ENCODE data around the genes PTPRJ, OR4A47, OR5L1, OR5D18 and OR5J2.

DNA sequence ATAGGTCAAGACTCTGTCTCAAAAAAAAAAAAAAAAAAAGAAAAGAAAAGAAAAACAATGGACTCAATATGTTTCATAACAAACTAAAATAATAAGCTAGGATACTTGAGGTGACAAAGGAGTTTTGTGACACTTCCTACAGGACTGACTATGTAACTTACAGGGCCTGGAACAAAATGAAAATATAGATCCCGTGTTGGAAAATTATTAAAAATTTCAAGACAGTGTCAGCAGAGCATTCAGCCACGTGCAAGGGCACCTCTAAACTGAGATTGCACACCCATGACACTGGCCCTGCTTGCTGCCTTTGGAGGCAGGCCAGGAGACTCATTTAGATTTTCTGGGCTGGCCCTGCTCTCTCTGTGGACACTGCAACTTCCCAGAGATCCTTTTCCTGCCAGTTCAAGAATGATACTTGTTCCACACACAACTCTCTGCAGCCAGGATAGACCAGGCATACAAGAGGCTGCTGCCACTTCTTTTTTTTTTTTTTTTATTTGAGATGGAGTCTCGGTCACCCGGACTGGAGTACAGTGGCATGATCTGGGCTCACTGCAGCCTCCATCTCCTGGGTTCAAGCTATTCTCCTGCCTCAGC lies 56.7 kb upstream of the PTPRJ start:
- RRBS, result no CpG with 5 or more reads among the region's 4 CpGs

DNA sequence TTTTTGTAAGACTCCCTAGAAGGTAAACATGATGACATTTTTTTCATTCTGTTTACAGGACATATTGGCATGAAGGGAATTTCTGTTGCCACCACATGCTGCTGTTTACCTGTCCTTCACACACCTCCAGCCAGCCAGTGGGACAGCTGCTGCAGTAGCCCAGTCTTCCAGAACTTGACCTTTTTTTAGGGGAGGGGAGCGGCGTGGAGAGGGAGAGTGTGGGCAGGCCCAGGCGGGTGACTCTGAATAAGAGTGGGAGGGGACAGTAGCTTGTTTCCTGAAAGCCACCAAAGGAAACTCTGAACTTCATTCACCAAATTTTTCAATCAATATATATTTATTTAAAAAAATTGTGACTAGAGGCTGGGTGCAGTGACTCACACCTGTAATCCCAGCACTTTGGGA lies 55.9 kb upstream of the PTPRJ start:
- RRBS, result no CpG with 5 or more reads among the region's 3 CpGs

- RRBS, result 1% methylated on average over 71 of the region's 130 CpGs
Measured at GRCh38 chr11:47980073-47981033, at the start of gene PTPRJ. Gene PTPRJ, plus strand, starts transcription at chr11:47980559.

GRCh38 chr11:47987343-47988396 lies 7.3 kb downstream of the PTPRJ start:
- RRBS, result no CpG with 5 or more reads among the region's 11 CpGs

DNA sequence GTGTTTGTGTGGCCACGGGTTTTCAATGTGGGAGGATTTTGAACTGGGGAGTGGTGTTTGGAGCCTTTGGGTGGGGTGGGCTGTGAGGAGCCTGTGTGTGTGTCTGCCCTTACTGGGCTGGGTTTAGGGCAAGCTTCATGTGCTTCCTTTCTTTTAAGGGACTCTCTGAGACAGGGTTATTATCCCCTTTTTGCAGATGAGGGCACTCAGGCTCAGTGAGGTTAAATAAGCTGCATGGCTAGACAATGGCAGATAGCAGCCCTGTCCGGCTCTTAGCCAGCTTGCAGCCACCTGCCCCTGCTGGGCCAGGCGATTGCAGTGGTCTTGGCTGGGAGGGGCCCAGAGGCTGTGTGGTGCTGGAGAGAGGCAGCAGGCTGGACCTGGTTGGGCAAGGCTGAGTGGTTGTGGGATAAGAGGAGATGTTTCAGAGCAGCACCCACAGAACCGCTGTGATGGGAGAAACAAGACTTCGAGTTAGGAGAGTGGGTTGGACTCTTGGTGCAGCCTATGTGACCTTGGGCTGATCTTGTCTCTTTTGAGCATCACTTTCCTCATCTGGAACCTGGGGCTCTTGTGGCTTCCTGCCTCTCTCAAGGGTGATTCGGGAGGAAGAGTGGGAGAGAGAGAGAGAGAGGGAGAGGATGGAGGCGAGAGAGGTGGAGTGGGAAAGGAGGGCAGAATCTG lies 25.5 kb downstream of the PTPRJ start:
- RRBS, result no CpG with 5 or more reads among the region's 7 CpGs

DNA sequence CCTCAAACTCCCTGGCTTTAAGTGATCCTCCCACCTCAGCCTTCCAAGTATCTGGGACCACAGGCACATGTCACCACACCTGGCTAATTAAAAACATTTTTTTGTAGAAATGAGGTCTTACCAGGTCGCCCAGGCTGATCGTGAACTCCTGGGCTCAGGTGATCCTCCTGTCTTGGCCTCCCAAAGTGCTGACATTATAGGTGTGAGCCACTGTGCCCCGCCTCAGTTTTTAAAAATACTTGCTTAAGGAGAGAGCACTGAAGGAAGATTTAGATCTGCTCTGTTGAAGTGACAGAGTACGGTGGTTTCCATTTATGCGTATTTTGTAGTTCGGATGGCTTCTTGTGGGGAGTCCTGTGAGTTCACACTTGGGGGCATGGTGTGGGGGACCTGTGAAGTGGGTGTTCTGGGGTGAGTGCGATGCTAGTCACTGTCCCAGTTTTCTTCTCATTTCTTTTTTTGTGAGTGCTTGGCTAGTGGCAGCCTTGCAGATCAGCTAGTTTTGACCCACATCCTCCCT lies 31.4 kb downstream of the PTPRJ start:
- RRBS, result no CpG with 5 or more reads among the region's 7 CpGs

DNA sequence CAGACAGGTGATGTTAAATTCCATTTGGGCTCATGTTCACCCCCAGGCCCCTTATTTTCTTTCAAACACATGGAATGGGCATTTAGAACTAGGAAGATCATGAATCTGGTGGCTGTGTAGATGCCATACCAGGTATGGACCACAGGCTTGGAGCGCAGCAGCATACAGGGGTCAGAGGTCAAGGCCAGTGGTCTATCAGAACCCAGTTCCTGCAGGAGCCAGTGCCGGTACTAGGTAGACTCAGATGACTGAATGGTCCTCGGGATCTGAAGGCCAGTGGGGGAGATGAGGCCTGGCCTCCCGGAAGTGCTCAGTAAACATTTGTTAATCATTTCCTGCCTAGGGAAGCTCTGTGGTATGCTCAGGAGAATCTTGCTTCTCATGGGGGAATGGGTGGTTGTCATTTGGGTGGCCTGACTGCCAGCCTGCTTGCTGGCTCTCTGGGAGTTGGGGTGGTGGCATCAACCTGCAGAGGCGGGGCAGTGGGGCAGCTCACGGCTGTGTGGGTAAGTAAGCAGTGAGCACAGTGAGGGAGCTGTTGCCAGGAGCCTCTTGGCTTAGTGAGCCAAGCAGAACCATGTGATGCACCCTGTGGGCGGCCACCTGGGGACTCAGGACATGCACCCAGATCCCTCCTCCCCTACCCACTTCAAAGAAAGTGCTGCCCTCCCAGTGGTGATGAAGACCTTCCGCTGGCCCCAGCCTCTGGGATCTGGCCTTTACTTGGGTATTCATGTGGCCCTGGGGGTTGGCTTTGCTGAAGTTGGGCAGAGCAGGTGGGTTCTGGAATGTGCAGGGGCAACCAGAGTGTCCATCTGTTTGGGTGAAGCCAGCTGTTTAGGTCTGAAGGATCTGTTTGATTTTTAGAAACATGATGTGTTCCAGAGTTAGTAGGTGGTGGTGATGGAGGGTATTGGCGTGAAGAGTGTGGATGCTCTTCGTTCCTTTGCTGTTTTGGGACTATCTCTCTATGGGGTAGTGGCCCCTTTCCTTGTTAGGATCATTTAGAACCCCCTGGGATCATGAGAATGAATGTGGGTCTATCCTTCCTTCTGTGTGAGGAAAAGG lies 33.2 kb downstream of the PTPRJ start:
- RRBS, result 10% methylated on average over 2 of the region's 10 CpGs

DNA sequence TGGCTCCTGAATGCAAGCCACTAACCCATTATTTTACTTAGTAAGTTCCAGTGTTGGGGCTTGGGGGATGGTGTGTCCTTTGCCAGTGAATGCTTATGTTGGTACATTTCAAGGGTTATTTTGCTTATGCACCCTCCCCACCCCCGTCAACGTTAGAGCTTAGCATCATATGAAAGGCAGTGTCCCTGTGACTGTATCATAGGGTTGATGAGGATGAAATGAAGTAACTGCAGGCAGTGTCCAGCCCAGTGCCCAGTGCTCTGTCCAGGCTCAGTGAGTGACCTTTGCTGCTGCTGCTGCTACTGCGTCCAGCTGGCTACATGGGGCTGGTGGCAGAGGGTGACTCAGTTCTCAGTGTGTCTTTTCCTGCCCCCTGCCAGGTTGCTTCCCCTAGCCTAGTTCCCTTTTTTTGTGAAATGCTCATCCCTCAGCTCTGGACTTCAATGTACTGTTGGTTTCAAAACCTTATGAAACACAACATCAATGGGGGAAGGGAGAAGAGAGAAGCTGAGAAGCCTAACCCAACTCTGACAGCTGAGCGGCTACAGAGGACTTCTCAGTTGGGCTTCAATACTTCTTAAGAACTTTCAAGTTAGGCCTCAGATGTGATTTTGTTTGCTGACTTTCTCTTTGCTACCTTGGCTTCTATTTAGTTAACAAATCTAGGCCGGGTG lies 51.6 kb downstream of the PTPRJ start:
- RRBS, result no CpG with 5 or more reads among the region's 5 CpGs

DNA sequence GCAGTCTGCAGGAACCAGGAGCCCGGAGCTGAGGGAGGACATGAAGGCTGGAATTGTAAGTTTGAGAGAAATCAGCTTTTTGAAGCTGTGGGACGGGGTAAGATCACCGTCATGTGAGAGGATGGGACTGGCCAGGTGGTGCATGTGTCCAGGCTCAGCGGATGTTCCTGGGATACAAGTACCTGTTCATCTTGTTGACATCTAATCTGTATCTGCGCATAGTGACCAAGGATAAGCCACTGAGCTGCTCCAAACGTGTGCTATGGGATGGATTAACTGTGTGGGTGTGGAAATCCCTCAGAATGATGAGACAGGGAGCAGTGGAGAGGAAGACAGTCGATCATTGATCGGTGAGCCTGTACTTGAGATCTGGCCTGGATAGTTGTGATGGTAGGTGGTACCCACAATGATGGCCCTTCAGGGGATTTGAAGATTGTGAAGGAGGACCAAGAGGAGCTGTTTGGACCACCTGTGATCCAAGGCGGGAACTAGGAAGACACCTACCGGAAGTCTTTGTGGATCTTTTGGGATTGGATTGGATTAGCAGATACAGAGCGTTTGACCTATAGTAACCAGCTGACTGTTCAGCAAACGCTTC lies 53.1 kb downstream of the PTPRJ start:
- RRBS, result no CpG with 5 or more reads among the region's 12 CpGs

DNA sequence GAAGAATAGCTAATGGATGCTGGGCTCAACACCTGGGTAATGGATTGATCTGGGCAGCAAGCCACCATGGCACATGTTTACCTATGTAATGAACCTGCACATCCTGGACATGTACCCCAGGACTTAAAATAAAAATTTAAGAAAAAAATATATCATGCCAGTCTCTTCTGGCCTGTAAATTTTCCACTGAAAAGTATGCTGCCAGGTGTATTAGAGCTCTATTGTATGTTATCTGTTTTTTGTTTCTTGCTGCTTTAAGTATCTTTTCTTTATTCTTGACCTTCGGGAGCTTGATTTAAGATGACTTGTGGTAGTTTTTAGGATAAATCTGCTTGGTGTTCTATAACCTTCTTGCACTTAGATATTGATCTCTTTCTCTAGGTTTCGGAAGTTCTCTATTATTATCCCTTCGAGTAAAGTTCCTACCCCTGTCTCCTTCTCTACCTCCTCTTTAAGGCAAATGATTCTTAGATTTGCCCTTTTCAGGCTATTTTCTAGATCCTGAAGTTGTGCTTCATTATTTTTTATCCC lies 8.0 kb downstream of the OR4S1 start:
- RRBS, result no CpG with 5 or more reads among the region's 3 CpGs

- RRBS, result no CpG with 5 or more reads among the region's 1 CpG
Measured at GRCh38 chr11:48488463-48489022, at the start of gene OR4A47. Gene OR4A47, plus strand, starts transcription at chr11:48488793.

GRCh38 chr11:49177952-49178309 lies 30.5 kb downstream of the FOLH1 start:
- RRBS, result no CpG with 5 or more reads among the region's 3 CpGs

DNA sequence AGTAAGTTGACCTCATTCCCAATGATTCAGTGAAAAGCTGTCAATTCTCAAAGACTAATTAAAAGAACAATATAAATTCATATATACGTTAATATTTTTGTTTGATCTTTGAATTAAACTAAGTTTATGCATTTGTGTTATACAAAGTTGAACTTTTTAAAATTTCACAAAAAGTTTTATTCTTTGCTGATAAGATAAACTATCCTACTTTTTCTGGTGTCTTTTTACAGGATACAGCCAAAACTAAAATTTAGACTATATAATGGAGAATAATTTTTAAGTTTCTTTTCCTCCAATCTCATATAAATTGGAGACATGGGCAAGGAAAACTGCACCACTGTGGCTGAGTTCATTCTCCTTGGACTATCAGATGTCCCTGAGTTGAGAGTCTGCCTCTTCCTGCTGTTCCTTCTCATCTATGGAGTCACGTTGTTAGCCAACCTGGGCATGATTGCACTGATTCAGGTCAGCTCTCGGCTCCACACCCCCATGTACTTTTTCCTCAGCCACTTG lies at the start of gene OR5L1:
TSS of gene OR5L1 (plus strand) at position 216 of the 513 bp plus-strand sequence.
- RRBS, result no CpG with 5 or more reads among the region's 3 CpGs

DNA sequence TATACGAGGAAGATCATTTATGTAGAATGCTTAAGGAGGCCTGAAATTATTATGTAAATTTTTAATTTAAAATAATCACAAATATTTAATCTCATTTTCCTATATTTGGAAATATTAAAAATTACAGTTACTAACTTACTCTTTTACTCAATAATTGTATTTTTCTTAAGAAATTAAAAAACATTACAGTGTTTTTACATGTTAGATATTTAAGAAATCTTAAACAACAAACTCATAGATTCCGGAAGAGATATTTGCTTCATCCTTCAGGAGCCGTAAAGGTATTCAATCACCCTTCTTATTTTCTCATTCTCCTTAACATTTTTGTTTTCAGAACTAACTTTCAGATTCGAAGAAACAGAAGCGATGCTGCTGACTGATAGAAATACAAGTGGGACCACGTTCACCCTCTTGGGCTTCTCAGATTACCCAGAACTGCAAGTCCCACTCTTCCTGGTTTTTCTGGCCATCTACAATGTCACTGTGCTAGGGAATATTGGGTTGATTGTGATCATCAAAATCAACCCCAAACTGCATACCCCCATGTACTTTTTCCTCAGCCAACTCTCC lies at the start of gene OR5D18:
TSS of gene OR5D18 (plus strand) at position 367 of the 570 bp plus-strand sequence.
- RRBS, result no CpG with 5 or more reads among the region's 6 CpGs

GRCh38 chr11:56176349-56176821 lies at the start of gene OR5J2:
Gene OR5J2, plus strand, starts transcription at chr11:56176618.
- RRBS, result no CpG with 5 or more reads among the region's 1 CpG

- RRBS, result no CpG with 5 or more reads among the region's 16 CpGs
Measured at GRCh38 chr11:57124340-57125592, 57.0 kb upstream of the LRRC55 start.

DNA sequence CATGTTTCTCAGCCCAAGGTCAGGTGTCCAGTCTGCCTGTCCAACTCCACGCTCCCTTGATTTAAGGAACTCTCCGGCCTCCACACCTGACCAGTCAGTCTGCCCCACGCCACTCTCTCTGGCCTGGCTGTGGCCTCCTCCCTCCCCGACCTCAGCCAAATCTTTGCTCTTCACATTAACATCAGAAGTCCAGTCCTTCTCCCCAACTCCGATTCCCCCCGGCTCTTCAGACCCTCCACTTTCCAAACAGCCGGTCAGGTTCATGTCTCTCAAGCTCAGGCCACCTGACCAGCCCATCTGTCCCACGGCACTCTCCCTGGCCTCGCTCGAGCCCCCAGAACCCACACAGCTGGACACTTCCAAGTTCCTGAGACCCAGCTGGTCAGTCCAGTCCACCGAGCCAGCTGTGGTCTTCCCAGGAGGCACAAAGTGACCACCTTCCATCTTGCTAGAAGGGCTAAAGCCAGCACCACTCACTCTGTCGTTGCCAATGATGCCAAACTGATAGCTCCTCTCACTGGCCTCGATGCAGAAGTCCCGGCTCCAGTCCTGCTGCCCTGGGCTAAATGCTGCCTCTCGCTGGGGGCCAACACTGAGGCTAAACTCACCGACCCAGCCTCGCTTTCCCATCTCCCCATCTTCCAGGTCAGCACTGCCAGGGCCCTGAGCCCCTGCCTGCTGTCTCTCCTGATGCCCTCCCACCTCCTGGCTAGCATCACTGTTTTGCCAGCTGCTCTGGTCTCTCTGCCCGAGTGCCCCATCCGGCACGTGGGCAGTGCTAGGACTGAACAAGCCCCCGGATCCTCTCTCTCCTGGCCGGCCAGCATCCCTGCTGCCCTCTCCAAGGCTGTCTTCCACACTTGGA lies 15.7 kb downstream of the TNKS1BP1 start:
- RRBS, result 90% methylated on average over 2 of the region's 22 CpGs